GM23248 (cell line): ENCODE results near the genes RIIAD1, TCHH, RPTN, LCE2A, LCE1F and LCE1C.

- RAMPAGE, long total RNA: no peak
Measured at GRCh38 chr1:150875560-150875838, 900 bp downstream of the ARNT start.

DNA sequence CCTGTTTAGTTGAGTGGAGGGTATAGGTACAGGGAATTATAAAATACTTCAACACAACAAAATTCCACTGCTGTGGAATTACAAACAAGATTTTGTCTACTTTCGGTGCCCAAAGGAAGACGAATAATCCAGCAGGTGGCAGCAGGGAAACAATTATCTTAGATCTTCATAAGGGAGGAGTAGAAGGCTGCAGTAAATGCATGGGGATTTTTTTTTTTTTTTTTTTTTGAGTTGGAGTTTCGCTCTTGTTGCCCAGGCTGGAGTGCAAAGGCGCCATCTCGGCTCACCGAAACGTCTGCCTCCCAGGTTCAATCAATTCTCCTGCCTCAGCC is 2.0 kb upstream of the PIP5K1A start:
- RAMPAGE, long total RNA: no peak

GRCh38 chr1:151283216-151283703 is 1.2 kb downstream of the ZNF687 start:
- RAMPAGE, long total RNA: no peak

DNA sequence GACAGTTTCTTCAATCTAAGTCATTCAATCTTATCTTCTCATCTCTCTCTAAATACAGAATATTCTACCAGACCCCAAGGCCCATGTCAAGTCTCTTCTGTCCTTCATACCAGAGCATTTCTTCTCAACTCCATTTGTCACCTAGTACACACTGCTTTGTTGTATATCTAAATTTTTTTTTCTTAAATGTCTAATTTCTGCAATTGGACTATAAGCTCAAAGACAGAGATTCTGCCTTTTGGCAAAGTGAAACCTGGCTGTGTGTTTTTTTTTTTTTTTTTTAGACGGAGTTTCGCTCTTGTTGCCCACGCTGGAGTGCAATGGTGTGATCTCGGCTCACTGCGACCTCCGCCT is 22.0 kb downstream of the ZNF687 start:
- RAMPAGE, long total RNA: no peak

DNA sequence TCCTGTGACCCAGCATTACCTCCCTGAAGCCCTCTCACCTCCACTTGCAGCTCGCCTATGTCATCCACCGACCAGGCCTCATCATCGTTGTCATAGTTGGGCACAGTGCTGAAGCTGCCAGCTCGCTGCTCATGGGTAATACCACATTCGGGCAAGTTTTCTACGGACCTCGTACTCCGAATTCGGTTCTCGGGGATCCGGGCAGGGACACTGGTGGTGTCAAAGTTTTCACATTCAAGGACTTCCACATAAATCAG is 21.2 kb downstream of the PI4KB start:
- RAMPAGE, long total RNA: no peak

- RAMPAGE, long total RNA: no peak
Measured at GRCh38 chr1:151512235-151513479, 1.5 kb downstream of the CGN start.

GRCh38 chr1:151562428-151562882 is 22.3 kb downstream of the TUFT1 start:
- RAMPAGE, long total RNA: no peak

DNA sequence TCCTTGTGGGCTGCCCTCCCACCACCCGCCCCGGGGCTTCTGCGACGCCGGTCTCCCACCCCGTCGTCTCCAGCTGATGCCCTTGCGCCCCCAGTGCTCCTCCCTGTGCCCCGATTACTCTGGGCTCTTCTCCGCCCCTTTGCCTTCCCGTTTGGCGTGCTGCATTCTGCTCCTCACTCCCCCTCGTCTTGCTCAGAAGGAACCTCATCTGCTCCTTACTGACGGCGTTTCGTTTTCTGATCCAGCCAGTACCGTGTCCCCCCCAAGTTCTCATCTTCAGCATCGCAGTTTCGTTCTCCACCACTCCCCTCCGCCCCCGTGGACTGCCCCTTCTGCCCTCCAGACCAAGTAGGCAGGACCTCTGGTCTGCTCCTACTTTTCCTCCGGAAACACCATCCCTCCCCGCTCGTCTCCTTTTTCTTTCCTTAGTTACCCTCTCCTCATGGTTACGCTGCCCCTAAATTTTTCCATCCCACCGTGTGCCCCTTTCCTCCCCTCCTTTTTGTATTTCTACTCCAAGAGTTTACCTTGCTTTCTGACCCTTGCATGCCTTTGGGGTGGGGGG is 896 bp downstream of the SNX27 start:
- RAMPAGE, long total RNA: no peak

DNA sequence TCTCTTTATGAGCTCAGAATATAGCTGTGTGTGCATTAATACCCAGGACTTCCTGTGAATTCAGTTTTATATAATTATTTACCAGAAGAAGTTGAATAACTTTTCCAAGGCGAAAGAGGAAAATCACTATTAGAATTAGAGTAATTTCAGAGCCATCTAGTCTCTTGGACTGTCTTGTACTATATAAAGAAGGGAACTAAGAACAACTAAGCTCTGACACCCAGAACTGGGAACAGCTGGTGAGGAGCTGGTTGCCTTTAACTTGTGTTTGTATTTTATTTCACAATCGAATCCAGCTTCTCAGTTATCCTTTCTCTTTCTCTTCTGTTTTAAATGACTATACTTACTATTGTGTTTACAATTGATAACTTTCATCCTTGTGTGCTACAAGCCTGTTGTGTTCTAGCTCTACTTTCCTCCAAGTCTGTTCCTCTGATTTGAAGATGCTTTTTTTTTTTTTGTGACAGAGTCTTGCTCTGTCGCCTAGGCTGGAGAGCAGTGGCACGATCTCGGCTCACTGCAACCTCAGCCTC is 8.5 kb downstream of the SNX27 start:
- RAMPAGE, long total RNA: no peak

- RAMPAGE, long total RNA: no peak
Measured at GRCh38 chr1:151710091-151710714, 6.4 kb downstream of the CELF3 start.

DNA sequence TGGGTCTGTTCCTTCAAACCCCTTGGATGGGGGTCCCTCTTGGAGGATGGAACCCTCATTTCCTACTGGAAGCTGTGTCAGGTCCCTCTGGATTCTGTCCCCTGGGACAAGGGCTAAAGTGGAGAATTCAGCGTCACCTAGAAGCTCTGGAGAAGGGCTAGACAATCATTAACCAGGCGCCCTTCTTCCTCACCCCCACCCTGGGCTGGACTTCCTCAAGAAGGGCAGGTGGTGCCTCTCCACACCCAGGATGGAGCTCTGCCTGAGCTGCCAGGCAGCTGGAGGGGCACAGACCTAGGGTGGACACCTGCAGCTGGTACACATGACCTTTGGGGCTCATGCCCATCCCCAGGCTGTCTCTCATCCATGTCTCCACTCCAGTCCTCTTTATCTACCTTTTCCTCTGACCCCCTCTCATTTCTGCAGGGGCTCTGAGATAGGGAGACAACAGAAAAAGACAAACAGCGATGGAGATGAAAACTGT is 3.5 kb downstream of the CELF3 start:
- RAMPAGE, long total RNA: no peak

DNA sequence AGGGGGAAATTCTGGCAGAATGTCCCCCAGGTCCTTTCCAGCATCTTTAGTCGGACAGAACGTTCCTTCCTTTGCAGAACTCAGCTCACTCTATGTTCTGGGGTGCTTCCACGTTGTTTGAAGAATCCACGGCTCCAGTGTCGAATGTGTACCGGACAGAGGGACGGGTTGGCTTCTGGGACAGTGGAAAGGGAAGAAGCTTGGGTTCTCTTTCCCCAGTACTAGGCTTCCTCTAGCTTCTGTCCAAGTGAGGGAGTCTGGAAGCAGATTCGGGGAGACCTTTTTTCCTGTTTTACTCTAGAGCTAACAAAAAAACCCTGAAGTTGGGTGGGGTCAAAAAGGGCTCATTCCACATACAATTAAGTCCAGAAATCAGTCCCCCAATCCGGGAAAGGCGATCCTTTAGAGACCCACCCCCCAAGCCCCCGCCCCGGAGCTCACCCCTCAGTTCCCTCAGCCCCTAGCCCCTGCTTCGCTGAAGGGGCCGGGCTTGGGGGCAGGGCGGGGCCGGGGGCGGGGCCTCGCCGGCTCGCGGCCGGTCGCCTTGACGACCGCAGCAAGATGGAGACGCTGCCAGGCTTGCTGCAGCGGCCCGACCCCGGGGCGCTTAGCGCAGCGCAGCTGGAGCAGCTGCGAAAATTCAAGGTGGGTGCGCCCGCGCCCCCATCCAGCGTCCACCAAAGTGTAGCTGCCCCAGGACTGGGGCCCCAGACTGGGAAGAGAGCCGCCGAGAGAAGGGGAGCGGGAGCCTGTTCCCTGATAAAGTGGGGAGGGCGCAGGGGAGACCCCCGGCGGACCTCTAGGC is at the start of gene RIIAD1:
Gene RIIAD1 (plus strand): TSS at position 547 of the 805 bp plus-strand sequence.
- RAMPAGE, long total RNA: no peak

GRCh38 chr1:151733033-151733674 is 11.8 kb downstream of the RIIAD1 start:
- RAMPAGE, long total RNA: no peak

GRCh38 chr1:151838983-151839338 is 659 bp downstream of the C2CD4D start:
- RAMPAGE, long total RNA: no peak

GRCh38 chr1:152109993-152110924 is 5.0 kb downstream of the TCHH start:
- RAMPAGE, long total RNA: no peak

GRCh38 chr1:152115214-152115622 is at the start of gene TCHH:
Gene TCHH, minus strand, starts transcription at chr1:152115444.
- RAMPAGE, long total RNA: no peak

DNA sequence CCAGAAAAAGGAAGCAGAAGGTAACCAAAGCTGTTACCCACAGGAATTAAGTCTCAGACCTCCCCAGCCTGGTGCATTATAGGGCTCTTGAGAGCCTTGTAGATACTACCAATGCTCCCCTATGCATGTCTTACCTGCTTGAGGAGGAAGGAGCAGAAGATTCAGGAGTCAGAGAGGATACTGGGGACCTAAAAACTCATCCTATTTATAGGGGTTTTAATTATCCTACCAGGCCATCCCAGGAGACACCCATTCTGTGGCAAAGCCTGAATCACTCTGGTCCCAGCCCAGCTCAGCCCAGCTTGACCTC is at the start of gene RPTN:
Gene RPTN (minus strand): TSS at position 179 of the 310 bp plus-strand sequence.
- RAMPAGE, long total RNA: no peak

DNA sequence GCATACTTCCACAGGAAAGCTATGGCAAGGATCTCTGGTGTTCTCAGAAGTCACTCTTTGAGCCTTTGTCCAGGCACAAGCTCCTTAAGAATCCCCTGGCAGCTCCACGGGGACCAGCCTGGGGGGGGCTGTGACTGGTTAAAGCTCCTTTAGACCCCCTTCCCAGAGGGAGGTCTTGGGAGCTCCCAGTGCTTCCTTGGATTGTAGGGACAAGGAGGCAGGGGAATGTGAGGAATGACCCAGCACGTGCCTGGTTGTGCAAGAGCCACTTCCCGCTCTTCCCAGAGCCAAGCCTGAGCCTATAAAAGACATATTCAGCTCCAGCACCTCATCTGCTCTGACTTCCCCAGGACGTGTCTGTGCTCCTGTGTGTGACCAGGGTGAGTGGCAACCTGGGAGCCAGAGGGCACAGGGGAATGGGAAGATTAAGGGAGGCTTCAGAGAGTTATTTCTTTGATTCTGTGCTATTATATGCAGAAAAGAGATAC is at the start of gene LCE2A:
Gene LCE2A (plus strand): TSS at position 331 of the 488 bp plus-strand sequence.
- RAMPAGE, long total RNA: no peak

DNA sequence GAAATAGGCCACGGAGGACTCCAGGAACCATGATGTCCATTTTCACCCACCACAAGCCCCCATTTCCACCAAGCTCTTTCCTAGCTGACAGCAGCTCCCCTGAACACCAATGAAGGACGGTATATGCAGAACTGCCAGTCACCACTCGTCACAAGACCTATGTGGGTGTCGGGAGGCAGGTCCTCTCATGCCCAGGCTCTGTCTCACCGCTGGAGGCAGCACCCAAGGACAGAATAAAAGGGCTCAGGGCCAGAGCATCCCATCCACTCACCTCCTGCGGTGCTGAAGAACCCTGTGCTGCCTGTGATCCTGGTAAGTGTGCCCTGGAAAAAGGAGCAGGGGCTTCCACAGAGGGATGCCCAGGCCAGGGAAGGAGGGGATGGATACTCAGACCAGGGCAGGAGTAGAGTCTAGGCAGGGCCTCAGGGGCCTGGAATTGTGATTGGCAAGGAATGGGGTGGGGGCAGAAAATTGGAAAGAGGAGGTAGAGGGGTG is at the start of gene LCE1F:
Gene LCE1F (plus strand): TSS at position 262 of the 495 bp plus-strand sequence.
- RAMPAGE, long total RNA: no peak

DNA sequence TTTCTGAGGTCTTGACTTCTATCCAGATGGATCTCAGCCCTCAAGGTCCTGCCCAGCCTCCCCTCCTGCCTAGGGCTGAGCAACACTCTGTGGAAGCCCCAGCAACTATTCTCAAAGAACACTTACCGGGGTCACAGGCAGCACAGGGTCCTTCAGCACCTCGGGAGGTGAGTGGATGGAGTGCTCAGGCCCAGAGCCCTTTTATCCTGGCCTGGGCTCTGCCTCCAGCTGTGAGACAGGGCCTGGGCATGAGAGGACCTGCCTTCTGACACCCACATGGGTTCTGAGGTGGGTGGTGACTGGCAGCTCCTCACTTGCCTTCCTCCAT is at the start of gene LCE1C:
Gene LCE1C (minus strand): TSS at position 177 of the 328 bp plus-strand sequence.
- RAMPAGE, long total RNA: no peak